ENCODE data around the genes CALCOCO1, HOXC9 and HOXC5.

- PRO-cap, result no peak
- RAMPAGE, long total RNA, 2 experiments, result no peak in any of the 2 experiments
Observed at GRCh38 chr12:53483405-53484150, 15.7 kb downstream of the MAP3K12 start.

DNA sequence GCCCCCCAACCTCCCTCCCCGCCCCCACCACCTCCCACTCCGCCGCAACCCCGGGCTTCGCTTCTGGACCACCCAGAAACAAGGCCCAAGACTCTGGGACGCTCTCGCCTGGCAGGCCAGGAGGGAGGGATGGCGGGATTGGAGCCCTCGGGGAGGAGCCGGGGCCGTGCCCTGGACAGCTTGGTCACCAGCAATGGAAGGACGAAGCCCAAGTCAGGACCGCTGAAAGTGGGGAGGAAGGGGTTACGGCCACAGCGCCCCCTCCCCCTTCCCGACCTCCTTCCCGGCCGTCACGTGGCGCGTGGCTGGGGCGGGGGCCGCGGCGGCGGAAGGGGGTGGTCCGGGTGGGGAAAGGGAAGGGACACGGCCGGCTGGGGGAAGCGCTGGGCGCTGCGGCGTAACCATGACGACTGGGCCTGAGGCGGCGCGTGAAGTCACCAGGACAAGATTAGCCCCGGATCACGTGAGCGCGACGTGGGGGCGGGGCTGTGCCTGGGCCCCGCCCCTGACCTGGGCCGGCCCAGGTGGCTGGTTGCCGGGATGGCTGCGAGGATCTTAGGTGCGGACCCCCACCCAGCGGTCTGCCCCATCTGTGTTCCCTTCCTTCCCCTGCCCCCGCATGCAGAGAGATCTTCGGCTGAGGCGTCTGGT lies 6.4 kb downstream of the MAP3K12 start:
- PRO-cap, result bidirectional peak, plus-strand start at position 531 of the sequence, minus-strand start at position 412 of the sequence
- RAMPAGE, long total RNA, 2 experiments, result no peak in any of the 2 experiments

GRCh38 chr12:53514105-53514673 lies 6.9 kb upstream of the NPFF start:
- PRO-cap, result no peak
- RAMPAGE, long total RNA, 2 experiments, result no peak in any of the 2 experiments

GRCh38 chr12:53727286-53728494 lies at the start of gene CALCOCO1:
Gene CALCOCO1 (minus strand): TSS chr12:53727452.
- PRO-cap, result bidirectional peak, plus-strand start at chr12:53727797, minus-strand start at chr12:53727446
- RAMPAGE, long total RNA, 2 experiments, result start-site peak on the minus strand in 2 of 2 experiments, at chr12:53727427-53727455 at its widest, 526 to 590 reads per replicate

GRCh38 chr12:53755913-53756468 lies 28.7 kb upstream of the CALCOCO1 start:
- PRO-cap, result no peak
- RAMPAGE, long total RNA, 2 experiments, result no peak in any of the 2 experiments

DNA sequence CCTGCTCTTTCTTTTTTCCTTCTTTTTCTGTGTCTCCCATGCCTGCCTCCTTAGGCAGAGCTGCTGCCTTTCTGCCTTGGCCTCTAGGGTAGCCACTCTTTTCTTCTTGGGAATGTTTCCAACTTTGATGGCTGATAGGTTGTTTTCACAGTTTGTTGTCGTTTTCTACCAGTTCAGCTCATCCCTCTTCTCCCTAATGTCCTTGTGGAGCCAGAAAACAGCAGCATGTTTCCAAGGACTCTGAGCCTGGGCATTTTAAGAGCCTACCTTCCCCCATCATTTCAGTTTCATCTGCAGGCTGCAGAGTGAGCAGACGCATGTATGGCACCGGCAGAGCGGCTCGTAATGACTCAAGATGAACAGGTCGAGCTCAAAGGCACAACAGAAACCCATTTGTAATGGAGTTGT lies 79.3 kb upstream of the CALCOCO1 start:
- PRO-cap, result no peak
- RAMPAGE, long total RNA, 2 experiments, result no peak in any of the 2 experiments

GRCh38 chr12:53981625-53982110 lies 3.3 kb upstream of the HOXC10 start:
- PRO-cap, result no peak
- RAMPAGE, long total RNA, 2 experiments, result no peak in any of the 2 experiments

- PRO-cap, result no peak
- RAMPAGE, long total RNA, 2 experiments, result no peak in any of the 2 experiments
Observed at GRCh38 chr12:53986067-53987045, 1.4 kb downstream of the HOXC10 start.

DNA sequence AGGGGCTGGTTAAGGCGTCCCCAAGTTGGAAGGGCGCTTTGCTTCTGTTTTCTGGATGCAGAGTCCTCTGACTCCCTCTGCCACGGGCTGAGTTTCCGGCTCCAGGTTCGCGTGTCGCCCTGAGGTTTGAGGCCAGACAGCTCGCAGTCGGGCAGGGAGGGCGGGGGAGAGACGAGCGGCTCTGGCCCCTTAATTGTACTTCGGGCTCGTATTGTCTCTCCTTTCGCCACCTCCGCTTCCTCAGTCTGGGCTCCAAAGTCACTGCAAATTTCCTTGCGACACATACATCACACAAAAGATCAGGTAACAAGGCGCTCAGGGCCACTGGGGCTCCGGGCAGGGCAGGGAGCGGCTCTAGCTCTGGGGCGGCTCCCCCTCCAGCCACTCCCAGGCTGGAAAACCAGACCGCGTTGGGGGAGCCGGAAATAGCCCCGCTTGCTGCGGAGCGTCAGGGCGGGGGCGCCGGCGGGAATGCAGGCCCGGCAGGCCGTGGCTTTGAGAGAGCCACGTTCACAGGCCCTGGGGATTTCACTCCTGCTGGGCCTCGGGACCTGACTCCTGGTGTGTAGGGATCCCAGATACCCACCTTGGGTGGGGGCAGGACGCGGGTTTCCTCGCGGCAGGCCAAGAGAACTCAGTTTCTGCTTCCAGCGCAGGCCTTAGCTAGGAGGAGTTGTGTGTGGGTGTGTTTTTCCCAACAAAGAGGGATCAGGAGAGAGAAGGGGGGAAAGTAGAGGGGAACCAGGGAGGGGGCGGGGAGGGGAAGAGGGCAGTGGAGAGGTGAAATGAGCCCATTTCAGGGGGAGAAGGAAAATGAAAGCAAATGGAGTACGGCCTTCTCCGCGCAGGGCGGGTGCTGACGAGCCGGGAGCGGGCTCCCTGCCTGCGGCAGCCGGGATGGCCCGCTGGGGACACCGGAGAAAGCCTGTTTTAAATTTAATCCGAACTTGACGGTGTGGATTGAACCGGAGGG lies 4.4 kb upstream of the HOXC9 start:
- PRO-cap, result no peak
- RAMPAGE, long total RNA, 2 experiments, result no peak in any of the 2 experiments

- PRO-cap, result no peak
- RAMPAGE, long total RNA, 2 experiments, result no peak in any of the 2 experiments
Observed at GRCh38 chr12:53999921-54000871, at the start of gene HOXC9. Gene HOXC9 (plus strand): TSS chr12:54000161.

- PRO-cap, result no peak
- RAMPAGE, long total RNA, 2 experiments, result no peak in any of the 2 experiments
Observed at GRCh38 chr12:54006564-54007169, 2.1 kb upstream of the HOXC8 start.

DNA sequence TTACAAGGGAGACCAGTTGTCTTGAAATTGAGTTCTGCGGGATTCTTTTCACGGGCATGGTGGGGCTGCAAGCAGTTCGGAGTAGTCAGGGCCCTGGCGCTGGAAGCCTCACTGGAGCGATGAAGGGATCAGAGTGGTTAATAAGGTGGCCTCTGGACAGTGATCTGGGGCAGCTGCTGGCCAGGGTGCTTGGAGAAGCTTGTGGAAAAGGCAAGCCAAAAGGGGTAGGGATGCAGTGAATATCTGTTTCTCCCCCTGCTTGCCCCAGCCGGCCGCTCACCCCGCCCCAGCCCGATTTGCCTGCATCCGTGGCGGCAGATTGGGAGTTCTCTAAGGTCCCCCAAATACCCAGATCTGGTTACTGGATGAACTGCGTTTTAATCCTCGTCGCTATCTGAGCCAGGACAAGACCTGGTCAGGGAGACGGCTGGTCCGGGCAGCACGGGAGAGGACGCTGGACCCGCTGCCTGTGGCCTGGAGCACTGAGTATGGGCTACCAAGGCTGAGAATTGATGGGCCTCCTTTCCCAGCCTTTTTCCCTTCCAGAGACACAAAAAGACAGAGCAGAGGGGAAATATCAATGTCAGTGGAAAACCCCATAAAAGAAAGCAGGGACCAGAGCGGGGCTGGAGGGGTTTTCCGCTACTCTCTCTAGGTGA lies 7.2 kb upstream of the HOXC6 start:
- PRO-cap, result no peak
- RAMPAGE, long total RNA, 2 experiments, result no peak in any of the 2 experiments

- PRO-cap, result no peak
- RAMPAGE, long total RNA, 2 experiments, result no peak in any of the 2 experiments
Observed at GRCh38 chr12:54024120-54024520, 4.1 kb upstream of the HOXC6 start.

GRCh38 chr12:54025426-54026052 lies 2.7 kb upstream of the HOXC6 start:
- PRO-cap, result no peak
- RAMPAGE, long total RNA, 2 experiments, result no peak in any of the 2 experiments

DNA sequence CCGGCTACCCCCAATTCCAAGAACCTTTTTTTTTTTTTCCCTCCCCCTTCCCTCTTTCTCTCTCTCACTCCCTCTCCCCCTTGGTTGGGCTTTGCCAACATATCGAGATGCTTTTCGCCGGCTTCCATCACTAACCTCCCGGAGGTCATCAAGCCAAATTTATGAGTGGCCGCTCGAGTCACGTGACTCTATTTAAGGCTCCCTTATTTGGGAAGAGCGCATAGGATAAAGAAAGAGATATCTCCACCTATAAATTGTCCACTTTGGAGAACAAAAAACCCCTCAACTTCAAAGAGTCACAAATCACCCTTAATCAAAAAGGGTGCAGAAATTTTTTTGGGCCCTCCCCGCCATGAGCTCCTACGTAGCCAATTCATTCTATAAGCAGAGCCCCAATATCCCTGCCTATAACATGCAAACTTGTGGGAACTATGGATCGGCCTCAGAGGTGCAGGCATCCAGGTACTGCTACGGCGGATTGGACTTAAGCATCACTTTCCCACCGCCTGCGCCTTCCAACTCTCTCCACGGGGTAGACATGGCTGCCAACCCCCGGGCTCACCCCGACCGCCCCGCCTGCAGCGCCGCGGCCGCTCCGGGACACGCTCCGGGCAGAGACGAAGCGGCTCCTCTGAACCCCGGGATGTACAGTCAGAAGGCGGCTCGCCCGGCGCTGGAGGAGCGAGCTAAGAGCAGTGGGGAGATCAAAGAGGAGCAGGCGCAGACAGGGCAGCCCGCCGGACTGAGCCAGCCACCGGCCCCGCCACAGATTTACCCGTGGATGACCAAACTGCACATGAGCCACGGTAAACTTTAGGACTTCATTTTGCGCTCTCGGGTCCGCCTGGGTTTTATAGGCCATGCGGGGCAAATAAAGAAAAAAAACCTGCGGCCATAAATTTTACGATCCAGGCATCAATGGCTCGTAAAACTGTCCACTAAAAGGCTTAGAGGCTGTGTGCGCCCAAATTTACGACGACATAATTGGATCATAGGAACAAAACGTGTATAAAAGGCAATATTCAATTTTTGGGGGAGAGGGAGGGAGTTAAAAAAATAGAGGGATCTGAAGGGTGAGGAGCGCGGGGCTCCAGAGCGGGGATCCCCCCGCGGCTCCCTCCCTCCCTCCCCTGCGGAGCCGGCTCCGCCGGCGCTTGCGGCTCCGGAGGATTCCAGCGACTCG lies at the start of gene HOXC5:
Gene HOXC5, plus strand, starts transcription at position 280 of the 1,183 bp plus-strand sequence.
- PRO-cap, result no peak
- RAMPAGE, long total RNA, 2 experiments, result no peak in any of the 2 experiments

DNA sequence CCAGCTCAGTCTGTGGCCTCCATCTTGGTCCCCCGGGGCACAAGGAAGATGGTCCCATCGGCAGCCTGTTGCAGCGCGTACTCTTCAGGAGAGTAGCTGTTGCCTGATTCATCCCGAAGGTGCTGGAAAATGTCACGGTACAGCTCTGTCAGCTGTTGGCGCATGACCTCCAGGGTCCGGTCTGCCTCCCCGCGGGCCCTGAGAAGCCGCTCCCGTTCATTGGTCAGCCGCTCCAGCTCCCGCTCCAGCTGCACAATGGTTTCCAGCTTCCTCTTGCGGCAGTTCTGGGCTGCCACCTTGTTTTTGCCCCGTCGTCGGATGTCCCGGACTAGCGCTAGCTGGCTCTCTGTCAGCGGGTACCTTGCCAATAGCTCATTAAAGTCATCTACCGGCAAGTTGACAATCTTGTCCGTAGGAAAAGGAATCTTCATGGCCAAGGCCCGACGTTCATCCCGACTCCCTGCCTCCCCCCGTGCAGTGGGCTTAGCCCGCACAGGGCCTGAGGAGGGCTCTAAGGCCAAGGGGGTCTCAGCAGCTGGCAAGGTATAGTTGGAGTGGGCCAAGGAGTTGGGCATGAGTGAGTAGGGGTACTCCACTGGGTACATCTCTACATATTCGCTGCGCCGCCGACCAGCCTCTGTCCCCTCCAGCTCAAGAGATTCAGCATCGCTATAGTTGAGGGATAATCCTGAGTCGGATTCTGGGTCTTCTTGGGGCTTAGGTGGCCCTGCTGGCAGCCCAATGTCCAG lies 8.3 kb downstream of the NFE2 start:
- PRO-cap, result no peak
- RAMPAGE, long total RNA, 2 experiments, result no peak in any of the 2 experiments

DNA sequence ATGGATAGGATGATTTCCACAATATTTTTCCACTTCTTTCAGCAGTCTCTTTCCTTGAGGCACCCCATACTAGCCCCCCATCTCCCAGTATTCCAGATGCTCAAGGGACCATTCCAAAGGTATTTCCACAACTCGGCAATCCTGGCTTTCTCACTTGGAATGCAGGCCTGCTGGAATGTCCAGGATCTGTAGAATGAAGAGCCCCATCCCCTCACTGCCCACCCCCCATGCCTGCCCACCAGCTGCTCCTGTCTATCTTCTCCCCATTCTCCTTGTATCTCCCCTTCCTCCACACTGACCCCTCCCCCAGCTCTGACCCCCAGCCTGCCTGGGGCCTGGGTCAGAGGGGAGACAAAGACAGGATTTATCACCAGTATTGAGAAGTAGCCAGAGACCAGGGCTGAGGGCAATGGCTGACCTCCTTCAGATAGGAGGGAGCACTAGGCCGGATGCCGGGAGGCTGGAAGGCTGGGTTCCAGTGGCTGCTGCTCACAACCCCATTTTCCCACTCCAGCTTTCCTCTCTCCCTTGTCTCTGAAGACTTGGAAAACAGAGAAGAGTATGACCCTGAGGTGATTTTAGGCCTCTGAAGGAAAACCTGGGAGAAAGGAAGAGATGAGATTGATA lies 8.8 kb downstream of the GPR84 start:
- PRO-cap, result no peak
- RAMPAGE, long total RNA, 2 experiments, result no peak in any of the 2 experiments

DNA sequence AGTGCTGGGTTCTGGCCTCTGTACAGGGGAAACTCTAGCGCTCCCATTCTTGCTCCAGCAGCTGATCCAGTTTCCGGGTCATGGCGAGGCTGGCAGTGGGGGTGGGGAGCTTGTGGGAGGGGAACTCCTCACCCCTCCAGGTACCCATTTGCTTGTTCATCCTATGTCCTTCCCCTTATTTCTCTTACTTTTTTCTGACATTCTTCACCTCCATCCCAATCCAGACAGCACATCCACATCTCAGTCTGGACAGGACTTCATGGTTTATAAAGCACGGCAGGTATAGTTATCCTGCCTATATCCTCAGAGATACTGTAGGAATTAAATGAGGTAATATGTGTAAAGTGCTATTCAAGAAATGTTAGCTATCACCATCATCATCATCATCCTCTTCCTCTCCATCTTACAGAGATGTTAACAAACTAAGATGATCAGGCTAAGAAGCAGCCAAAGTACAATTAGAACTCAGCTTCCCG lies 8.0 kb upstream of the GPR84 start:
- PRO-cap, result no peak
- RAMPAGE, long total RNA, 2 experiments, result no peak in any of the 2 experiments

DNA sequence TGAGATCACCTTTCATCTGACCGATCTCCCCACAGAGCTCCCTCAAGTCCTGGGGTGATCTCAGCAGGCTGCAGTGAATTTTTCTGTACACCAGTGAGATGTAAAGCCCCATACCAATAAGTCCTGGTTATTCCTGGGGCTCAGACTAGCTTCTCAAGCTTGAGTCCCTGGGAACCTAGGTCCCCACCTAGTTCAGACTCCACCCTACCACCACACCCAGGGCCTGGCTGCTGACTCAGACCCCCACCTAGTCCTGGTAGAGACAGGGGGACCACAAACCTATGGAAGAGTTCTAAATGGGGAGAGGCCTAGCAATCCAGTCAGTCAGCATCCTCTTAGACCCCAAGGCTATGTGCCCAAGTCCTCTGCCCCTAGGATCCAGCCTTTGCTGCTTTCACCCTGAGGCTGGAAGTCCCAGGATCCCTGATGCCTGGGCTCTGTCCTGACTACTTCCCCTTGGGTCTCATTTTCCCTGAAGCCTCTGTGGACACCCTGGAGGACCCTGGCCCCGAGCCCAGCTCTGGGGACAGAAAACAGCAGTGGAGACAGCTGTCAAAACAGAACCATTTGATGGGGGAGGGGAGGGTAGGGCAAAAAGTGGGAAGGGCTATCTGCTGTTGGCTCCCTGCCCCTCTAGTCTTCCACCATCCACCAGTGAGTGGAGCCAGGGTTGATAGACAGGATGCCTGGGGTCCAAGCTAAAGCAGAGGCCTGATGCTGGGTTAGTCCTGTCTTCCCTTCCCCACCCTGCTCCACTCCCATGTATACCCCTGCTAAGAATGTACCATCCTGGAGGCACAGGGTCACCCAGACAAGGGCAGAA lies 10.1 kb upstream of the GPR84 start:
- PRO-cap, result no peak
- RAMPAGE, long total RNA, 2 experiments, result no peak in any of the 2 experiments

DNA sequence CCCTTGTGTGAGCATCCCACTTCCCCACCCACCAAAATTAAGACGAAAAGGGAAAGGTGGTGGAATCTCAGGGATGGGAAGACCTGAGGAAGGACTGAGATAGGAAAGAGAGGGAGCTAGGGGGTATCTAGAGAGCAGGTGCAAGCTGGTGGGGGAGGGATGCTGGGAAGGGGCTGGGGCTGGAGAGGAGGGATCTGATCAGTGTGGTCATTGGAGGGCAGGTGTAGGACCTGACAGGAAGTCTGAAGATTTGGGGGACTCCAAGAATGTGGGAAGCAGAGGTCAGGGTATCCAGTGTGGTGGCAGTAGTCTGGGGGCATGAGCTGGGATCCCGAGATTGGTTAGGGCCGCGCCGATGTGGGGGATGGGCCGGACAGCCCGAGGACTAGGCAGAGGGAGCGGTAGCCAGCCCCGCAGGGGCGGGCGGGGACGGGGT lies 5.9 kb downstream of the ZNF385A start:
- PRO-cap, result no peak
- RAMPAGE, long total RNA, 2 experiments, result no peak in any of the 2 experiments

Measured in right atrium auricular region (tissue), 2 donors.